Trachea (tissue), 1 donor: ENCODE measurements around a stretch of chr7.

GRCh38 chr7:64869806-64870298 lies 33.2 kb upstream of the ZNF273 start:
- PRO-cap = no peak

DNA sequence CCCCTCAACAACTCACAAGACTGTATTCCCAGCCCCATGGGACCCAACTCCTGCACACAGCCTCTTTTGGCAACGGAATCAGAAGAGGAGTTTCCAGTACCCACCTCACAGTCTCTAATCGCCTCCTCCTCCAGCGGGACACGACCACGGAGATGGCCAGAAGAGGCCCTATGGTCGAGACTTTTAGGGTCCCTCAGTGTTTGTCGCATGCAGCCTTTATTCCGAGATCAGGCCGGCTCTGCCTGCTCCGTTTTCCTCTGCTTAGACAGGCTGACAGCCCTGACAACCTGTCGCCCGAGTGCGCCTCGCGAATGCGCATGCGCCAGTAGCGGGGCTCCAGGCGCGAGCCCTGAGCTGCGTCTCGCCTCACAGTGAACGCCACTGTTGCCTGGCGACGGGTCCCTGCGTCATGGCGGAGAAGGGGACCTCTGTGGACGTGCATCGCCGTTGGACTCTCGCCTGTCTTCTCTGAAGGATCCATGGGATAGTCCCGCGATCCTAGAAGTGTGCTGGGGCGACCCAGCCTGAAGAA lies 25.8 kb upstream of the ZNF273 start:
- PRO-cap = no peak

DNA sequence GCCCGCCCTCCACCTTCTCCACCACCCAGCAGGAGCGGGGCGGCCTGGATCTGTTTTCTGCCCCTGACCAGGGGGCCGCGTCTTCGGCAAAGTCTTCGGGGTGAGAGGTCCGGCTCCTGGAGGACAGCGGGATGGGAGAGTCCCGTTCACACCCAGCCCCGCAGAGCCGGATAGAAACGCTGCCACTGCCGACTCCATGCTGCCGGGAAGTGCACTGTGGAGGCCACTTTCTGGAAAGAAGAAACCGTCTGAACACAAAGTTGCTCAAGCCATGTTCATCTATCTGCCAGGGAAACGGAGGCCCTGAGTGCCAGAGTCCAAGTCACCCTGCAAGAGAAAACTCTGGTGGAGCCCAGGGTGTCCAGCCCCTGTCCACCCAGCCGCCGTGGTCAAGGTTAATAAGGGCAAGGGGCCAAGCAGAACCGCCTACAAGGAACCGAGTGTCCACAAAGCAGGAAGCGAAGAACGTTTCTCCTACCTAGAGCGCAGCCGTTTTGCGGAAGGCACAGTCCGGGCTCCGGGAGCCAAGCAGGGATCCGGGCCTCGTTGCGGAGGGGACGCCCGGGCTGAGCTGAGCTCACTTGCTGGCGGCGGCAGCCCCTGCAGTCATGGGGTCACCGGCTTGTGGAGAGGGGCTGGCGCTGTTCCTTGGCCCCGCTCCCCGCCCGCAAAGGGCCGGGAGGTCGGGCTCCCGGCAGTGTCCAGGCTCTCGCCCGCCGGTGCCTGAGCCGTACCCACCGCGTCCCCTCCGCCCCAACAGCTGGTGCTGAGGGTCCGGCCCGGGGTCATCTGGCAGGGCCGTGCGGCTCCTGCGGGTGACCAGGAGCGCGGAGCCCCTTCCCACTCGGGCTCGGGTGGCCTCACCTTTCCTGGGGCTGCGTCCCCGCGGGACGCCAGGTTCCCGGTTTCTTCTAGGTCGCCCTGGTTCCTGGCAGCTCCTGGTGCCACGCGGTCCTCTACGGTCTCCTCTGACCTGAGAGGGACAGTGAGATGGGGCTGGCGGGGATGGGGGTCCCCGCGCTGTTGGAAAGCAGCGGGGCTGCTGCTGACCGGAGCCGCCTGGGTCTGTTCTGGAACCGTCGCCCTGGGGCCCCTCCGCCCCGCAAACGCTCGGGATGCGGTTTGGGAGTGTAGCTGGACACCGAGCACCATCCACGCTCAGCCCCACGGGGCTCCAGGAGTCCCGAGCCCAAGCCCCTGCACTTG lies 14.1 kb upstream of the ZNF273 start:
- PRO-cap = no peak

DNA sequence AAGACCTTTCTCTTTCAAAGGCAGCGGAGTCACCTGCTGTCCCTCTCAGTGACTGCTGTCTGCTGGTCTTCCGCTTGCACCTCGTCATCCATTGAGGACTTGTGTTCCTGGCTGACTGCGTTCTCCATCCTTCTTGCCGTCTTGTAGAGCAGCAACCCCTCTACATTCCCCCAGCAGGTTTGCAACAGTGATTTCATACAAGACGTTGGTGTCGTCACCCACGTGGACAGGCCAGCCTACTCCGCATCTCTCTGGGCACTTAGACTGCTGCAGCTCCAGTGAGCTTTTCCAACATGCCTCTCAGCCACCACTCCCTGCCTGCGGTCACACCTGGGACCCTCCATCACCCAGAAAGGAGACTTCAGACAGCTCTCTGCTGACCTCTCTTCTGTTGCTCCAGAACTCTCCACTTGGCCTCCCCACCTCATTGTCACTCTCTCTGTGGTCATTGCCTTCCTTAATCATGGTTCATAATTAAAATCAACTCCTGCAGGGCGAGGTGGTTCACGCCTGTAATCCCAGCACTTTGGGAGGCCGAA lies 149.4 kb upstream of the VKORC1L1 start:
- PRO-cap = no peak

- PRO-cap = no peak
Measured at GRCh38 chr7:65951986-65952477, 30.0 kb downstream of the GUSB start.

DNA sequence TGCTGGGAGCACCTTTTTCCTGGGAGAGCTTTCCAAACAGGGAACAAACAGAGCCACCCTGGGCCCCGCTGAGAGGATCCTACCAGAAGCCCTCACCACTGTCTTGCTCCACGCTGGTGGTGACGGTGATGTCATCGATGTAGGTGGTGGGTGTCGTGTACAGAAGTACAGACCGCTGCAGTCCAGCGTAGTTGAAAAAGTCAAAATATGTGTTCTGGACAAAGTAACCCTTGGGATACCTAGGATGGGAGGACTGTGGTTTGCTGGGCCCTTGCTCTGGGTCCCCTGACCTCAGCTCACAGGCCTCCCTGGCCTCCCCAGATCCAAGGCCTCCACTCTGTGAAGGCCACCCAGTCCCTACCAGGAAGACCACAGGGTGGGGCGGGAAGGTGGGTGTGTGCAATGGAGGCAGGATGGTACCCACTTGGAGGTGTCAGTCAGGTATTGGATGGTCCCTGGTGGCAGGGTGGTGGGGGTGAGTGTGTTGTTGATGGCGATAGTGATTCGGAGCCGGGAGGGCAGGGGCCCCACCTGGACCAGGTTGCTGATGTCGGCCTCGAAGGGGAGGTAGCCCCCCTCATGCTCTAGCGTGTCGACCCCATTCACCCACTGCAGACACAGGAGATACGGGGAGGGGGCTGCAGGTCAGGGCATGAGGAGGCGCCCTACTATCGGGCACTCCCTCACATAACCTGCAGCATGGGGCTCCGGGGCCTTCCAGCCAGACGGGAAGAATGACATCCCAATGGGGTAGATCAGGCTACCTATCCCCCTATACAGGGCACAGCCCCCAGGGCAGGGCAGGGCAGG lies 2.5 kb downstream of the GUSB start:
- PRO-cap = no peak

DNA sequence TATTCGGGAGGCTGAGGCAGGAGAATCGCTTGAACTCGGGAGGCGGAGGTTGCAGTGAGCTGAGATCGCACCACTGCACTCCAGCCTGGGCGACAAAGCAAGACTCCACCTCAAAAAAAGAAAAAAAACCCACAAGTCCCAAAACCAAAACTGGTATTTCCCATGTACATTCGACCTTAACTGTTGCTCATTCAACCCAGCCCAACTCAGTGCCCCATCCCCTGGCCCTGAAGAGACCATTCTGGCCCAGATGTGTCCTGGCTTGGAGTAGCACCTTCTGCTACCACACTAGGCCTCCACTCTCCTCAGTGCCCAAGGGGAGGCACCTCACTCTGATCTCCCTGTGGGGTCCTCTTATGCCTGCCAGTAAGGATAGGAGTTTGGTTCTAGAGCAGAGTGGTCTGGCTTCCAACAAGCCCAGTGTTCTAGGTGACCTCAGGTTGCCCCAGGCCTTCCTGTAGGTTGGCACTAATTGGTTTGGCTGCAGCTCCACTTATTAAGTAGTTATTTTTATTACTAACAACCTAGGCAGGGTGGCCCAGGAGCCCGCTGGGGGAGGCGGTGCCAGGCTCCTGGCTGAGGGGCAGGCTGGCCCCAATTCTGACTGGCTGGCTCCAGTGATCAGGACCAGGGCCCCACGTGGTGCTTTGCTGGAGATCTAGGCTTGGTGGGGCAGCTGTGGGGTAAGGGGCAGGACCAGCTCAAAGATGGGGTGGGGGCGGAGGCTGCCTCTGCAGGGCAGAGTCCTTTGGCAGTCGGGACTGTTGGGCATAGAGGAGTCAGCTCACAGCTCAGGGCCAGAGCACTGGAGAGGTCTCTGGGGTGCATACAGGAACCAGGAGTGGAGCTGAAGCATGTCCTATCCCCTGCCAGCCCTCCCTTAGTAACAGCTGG lies 2.2 kb downstream of the ASL start:
- PRO-cap = no peak

DNA sequence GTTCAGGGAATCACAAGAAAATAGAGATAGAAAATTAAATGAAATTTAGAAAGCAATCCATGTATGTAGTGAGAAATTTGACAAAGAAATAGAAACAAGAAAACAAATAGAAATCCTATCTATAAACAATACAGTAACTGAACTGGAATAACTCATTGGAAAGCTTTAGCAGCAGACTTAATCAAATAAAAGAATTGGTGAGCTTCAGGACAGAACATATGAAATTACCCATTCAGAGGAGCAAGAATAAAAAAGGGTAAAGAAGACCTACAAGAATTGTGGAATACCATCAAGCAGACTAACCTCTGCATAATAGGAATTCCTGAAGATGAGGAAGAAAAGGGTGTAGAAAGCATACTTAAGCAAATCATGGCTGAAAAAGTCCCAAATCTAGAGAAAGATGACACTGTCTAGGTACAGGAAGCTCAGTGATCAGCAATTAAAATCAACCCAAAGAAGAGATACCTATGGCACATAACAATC lies 131.2 kb downstream of the TPST1 start:
- PRO-cap = no peak

GRCh38 chr7:66591275-66591745 lies 37.4 kb upstream of the KCTD7 start:
- PRO-cap = no peak

GRCh38 chr7:66758847-66759651 lies 18.5 kb downstream of the RABGEF1 start:
- PRO-cap = no peak

DNA sequence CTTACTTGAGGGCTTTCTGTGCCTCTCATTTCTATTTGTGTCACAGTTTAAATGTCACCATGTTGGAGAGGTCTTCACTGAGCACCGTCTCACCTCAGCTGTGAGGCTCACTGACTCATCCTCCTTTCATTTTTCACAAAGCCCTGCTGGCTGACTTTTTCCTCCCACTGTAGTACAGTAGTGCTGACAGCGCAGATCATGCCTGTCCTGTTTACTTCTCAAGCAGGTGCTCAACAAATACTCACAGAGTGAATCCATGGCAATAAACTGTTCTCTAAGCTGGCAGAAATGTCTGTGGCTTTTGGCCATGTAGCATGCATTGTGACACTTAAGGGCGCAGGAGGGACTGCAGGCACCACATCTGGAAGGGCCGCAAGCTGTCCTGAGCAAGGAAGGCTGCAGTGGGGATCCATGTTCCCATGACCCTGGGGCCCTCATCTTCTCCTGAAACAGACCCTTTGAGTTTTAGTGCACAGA lies 60.7 kb upstream of the TMEM248 start:
- PRO-cap = no peak

DNA sequence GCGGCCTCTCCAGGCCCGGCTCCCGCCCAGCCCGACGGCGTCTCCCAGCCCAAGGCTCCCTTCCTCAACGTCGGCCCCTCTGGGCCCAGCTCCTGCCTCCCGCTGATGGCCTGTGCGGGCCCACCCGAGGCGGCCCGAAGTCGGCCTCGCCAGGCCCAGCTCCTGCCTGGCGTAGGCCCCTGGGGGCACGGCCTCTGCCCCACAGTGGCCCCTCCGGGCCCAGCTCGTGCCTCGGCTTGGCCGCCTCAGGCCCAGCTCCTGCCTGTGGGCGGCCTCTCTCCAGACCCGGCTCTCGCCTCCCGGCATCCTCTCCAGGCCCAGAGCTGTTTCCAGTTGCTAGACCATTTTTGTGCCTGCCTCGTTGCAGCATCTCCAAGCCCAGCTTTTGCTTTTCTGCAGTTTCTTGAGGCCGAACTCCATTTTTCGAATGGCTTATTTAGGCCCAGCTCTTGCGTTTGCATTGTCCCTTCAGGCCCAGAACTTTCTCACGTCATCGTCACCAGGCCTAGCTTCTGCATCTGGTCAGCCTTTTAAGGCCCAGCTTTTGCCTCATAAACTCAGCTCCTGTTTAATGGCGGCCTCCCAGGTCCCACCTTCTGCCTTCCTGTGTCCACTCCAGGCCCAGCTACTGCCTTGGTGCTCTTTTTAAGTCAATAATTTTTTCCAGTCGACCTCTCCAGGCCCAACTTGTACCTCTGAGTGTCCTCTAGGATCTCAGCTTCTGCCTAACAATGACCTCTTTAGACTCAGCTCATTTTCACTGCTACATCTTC lies 16.5 kb upstream of the TMEM248 start:
- PRO-cap = no peak

DNA sequence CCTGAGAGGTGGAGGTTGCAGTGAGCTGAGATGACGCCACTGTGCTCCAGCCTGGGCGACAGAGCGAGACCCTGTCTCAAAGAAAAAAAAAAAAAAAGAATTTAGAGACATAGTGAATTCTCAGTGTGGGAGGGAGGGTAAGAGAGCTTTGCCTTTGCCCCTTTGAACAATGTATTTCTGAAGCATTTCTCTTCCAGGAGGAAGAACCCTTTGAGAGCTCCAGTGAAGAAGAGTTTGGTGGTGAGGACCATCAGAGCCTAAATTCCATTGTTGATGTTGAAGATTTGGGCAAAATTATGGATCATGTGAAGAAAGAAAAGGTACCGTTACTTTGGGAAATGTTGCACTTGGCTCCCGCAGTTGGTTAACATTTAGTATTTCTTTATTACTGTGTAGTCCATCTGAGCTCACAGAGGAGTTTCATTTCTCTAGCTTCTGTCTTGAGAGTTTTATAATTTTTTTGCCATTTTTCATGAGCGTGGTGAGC lies 28.1 kb downstream of the TYW1 start:
- PRO-cap = no peak

GRCh38 chr7:67204482-67205009 lies 72.2 kb upstream of the SPDYE21 start:
- PRO-cap = no peak

GRCh38 chr7:67392963-67393363 lies 116.2 kb downstream of the SPDYE21 start:
- PRO-cap = no peak

- PRO-cap = no peak
Measured at GRCh38 chr7:67764221-67764919, 487.6 kb downstream of the SPDYE21 start.

- PRO-cap = no peak
Measured at GRCh38 chr7:69136706-69136972, 461.6 kb upstream of the AUTS2 start.

GRCh38 chr7:69412475-69413183 lies 185.6 kb upstream of the AUTS2 start:
- PRO-cap = no peak

- PRO-cap = no peak
Measured at GRCh38 chr7:69534585-69534971, 63.7 kb upstream of the AUTS2 start.

DNA sequence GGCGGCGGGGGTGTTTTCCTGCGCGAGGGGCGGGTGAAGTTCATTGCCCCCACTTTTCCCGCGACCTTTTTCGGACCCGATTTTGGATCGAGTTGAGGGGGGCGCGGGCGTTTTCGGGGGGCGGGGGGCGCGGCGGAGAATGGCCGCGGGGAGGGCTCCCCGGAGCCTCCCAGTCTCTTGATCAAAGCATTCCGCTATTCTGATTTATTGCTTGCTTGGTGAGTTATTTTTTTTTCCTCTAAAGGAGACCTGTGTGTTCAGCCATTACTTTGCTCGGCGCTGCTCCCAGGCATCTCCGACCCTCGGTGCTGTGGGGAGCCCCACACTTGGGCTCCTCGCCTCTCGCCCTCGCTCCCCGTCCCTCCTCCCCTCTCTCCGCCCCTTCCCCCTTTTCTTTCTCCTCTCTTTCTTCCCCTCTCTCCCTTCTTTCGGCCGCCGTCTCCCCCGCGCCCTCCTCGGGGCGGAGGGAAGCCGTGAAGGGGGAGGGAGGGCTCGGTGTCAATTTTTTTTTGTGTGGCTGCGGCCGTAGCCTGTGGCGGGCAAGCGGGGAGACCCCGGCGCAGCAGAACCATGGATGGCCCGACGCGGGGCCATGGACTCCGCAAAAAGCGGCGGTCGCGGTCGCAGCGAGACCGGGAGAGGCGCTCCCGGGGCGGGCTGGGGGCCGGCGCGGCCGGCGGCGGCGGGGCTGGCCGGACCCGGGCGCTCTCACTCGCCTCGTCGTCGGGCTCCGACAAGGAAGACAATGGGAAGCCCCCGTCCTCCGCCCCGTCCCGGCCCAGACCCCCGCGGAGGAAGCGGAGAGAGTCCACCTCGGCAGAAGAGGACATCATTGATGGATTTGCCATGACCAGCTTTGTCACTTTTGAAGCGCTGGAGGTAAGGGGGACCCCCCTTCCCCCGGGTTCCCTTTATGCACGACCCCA lies 1.1 kb downstream of the AUTS2 start:
- PRO-cap = no peak